GM12892 (cell line): ENCODE data around the genes IZUMO1, LHB, CGB7, LIN7B and TEAD2.

GRCh38 chr19:48617556-48618398 lies 1.2 kb downstream of the RPL18 start:
- RRBS, result no CpG with 5 or more reads among the region's 10 CpGs

GRCh38 chr19:48637751-48638574 lies 784 bp upstream of the DBP start:
- RRBS, result no CpG with 5 or more reads among the region's 37 CpGs

GRCh38 chr19:48746481-48747552 lies at the start of gene IZUMO1:
IZUMO1 (minus strand) TSS chr19:48746909.
- RRBS, result 2% methylated on average over 2 of the region's 41 CpGs

DNA sequence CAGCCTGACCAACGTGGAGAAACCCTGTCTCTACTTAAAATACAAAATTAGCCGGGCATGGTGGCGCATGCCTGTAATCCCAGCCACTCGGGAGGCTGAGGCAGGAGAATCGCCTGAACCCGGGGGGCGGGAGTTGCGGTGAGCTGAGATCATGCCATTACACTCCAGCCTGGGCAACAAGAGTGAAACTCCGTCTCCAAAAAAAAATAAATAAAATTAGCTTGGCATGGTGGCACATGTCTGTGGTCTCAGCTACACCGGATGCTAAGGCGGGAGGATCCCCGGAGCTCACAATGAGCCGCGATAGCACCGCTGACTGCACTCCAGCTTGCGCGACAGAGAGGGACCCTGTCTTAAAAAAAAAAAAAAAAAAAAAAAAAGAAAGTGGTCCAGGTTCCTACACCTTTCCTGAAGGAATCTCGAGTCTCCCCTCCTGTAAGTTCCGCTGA lies 662 bp downstream of the FUT1 start:
- RRBS, result no CpG with 5 or more reads among the region's 19 CpGs

GRCh38 chr19:48807669-48808533 lies 2.9 kb downstream of the BCAT2 start:
- RRBS, result no CpG with 5 or more reads among the region's 19 CpGs

GRCh38 chr19:48922562-48923292 lies 10.8 kb upstream of the DHDH start:
- RRBS, result no CpG with 5 or more reads among the region's 15 CpGs

DNA sequence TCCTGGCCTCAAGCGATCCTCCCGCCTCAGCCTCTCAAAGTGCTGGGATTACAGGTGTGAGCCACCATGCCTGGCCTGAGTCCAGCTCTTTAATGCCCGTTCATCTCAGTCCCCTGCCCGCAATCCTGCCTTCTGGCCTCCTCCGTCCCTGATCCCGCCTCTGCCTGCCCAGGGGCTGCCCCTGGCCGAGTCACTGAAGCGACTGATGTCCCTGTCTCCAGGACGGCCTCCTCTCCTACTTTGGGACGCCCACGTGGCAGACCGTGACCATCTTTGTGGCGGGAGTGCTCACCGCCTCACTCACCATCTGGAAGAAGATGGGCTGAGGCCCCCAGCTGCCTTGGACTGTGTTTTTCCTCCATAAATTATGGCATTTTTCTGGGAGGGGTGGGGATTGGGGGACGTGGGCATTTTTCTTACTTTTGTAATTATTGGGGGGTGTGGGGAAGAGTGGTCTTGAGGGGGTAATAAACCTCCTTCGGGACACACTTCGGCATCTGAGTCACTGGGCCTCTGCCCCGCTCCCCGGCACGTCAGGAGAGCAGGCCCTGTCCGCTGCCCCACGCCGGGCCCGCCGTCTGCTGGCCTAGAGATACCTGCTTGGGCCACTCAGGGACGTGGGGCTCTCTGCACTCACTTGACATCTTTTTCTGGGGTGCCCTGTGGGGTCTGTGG lies 3.7 kb upstream of the FTL start:
- RRBS, result 93% methylated on average over 5 of the region's 26 CpGs

DNA sequence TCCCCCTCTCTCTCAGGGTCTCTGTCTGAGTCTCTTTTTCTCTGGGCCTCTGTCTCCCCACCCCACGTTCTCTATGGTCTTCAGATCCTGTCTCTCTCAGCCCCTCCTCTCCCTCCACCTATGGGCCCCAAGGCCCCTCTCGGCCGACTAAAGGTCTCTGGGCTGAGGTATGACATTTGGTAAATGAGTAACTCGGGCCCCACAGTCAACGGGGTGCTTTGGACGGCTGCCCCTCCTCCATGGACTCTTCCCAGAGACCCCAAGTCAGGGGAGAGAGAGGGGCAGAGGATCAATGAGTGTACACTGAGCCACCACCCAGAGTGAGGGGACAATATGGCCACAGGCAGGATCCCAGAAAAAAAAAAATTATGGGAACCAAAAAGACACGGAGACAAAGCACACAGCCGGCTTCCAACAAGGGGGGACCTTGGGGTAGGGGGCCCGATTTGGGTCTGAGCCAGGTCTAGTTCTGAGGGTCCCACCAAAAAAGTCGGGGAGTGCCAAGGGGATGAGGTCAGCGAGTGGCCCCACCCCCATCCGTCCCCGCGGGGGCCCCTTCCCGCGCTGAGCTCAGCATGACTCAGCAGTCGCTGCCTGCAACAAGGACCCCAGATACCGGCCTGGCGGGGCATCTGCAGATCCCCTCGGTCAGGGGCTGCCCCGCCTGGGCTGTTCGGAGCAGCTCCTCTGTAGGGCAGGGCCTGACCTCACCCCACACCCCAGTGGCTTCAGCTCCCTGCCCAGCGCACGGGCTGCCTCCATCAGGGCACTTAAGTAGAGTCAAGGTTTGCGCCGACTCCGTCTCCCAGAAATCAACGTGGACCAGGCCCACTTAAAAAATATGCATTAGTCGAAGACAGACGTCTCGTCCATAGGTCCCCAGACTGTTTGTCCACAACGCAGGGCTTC lies 1.5 kb upstream of the FTL start:
- RRBS, result no CpG with 5 or more reads among the region's 32 CpGs

DNA sequence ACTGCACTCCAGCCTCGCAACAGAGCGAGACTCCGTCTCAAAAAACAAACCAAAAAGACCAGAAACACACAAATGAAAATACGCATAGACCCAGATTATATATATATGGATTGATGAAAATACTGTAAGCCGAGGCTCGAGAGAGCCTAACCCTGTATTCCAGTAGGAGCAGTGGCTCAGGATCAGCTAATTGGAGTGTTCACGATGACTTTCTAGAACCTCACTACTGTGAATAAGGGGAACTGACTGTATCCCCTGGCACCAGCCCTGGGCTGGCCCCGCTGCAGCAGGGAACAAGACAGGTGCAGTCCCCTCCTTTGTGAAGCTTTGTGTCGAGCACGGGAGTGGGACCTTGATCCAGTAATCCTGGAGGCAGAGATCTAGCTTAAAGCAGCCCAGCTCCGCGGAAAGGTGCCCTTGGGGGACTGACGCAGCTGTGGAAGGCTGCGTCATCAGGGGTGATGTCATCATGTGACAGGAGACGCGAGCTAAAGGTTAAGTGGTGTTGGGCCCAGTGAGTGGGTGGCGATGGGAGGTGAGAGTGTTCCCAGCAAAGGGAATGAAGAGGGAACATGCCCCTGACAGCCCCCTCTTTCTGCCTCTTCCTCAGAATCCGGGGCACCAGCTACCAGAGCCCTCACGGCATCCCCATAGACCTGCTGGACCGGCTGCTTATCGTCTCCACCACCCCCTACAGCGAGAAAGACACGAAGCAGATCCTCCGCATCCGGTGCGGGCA lies 2.8 kb downstream of the LHB start:
- RRBS, result 97% methylated on average over 8 of the region's 26 CpGs

- RRBS, result no CpG with 5 or more reads among the region's 8 CpGs
Observed at GRCh38 chr19:49016902-49017258, at the start of gene LHB. LHB (minus strand) TSS chr19:49017091.

DNA sequence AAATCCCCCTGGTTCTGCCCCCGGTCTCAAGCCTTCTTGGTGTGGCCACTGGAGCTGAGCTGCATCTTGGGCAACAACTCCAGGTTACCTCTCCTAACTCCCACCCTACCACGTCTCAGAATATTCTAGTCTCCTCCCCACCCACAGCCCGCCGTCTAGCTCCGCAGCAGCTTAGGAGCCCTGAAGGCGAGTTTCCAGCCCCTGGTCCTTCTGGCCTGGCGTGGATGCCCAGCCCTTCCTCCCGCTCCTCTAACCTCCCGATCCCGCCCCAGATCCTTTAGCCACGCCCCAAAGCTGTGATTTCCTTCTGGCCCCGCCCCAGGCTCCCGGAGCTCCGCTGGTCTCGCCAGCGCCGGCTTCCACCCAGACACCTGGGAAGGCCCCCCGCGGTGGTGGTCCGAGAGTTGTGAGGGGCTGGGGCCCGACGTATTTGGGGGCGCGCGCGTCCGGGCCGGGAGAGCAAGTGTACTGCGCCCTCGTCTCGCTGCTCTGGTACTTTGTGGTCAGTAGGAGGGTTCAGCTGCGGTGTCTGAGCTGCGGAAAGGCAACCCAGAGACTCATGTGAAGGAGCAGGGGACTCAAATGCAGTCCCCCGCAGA lies at the start of gene CGB7:
TSS of gene CGB7 (minus strand) at position 226 of the 599 bp plus-strand sequence.
- RRBS, result no CpG with 5 or more reads among the region's 34 CpGs

DNA sequence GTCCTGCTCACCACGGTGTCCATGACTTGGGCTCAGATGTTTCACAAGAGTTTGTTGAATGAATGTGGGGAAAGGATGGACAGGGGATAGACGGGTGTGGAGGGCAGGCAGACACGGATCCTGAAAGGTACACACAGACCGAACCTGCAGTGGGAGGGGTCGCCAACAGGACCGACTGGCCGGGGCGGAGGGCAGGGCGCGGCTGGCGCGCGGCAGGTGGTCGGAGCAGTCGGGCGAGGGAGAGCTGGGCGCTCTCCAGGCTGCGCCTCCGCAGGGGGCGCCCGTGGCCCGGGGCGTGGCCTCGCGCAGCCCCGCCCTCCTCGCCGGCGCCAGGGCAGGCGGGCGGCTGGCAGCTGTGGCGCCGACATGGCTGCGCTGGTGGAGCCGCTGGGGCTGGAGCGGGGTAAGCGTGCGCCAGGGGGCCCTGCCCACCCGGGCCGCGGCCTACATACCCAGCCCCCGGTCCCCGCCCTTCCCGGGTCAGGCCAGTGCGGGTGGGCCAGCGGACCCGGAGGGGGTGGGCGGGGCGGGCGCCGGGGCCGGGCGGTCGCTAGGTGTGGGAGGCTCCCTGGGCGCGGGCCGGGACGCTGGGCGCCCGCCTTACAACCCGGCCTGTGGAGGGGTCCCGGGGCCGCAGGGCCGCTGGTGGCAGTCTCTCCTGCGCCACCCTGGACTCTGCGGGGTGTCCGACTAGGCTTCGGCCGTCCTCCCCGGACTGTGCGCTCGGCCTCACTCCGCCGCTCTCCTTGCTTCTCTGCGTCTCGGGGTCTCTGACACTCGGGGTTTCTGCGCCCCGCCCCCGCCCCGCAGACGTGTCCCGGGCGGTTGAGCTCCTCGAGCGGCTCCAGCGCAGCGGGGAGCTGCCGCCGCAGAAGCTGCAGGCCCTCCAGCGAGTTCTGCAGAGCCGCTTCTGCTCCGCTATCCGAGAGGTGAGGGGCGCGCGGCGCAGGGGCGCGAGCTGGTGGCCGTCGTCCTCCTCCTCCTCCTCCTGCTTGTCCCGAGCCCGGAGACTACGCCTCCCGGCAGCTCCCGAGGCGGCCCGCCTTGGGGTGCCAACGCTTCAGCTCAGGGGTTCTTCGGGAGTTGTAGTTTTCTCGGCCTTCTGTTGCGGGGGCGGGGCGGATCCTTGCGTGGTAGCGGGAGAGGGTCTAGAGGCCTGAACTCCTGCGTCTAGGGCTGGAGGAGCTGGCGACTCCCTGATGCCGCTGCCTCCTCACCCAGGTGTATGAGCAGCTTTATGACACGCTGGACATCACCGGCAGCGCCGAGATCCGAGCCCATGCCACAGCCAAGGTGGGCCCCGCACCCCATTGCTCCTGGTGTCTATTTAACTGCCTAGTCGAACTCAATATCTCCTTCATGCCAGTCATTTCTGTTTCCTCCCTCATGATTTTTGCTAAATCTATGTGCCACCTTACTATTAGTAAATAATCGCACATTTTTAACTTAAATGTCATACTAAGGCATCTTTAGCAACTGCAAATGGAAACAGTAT lies at the start of gene LIN7B:
TSS of gene LIN7B (plus strand) at position 332 of the 1,495 bp plus-strand sequence.
- RRBS, result 2% methylated on average over 21 of the region's 128 CpGs

GRCh38 chr19:49129253-49129757 lies 10.0 kb downstream of the PPFIA3 start:
- RRBS, result no CpG with 5 or more reads among the region's 20 CpGs

DNA sequence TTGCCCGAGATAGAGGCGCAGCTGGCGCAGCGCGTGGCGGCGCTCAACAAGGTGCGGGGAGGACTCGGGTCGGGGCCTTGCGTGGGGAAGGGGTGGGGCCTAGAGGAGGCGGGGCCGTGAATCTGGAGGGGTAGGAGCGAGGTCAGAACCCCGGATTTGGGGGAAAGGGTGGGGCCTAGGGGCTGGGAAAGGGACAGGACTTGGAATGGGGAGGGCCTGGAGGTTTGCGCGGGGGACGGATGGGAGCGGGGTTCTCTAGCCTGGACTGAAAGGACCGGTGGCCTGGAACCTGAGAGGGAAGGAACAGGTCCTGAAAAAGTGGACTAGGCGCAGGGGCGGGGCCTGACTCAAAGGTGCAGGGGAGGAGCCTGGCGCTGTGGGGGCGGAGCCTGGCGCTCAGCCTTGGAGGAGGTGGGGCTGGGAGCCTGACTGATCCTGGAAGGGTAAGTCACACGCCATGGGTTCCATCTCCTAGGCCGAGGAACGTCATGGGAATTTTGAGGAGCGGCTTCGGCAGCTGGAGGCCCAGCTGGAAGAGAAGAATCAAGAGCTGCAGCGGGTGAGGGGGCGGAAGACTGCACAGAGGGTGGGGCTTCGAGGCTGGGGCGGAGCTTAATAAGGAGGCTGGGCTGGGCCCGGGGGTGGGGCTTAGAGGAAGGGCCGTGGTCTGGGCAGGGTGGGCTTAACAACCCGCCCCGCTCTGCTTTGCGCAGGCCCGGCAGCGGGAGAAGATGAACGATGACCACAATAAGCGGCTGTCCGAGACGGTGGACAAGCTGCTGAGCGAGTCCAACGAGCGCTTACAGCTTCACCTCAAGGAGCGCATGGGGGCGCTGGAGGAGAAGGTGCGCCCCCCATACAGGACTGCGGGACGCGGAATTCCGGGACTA lies 14.2 kb downstream of the PPFIA3 start:
- RRBS, result 47% methylated on average over 7 of the region's 55 CpGs

DNA sequence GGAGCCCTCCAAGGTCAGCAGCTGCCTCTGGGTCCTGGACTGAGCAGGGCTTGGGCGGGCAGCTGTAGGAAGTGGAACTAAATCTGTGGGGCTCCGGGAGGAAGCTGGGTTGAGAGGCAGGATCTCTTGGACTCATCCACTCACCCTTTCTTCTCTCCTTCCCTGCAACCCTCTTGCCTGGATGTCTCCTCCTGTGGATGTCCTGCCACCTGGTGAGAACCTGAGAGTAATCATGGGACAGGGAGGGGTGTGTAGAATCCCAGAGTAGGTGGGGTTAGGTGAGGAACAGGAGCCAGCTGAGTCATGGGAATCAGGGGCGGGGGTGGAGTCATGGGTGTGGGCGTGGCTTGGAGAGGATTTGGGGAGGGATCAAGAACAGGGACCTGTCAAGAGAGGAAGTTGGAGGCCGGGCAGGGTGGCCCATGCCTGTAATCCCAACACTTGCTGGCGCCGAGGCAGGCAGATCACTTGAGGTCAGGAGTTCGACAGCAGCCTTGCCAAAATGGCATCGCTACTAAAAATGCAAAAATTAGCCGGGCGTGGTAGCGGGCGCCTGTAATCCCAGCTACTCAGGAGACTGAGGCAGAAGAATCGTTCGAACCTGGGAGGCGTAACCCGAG lies 16.7 kb downstream of the PPFIA3 start:
- RRBS, result no CpG with 5 or more reads among the region's 17 CpGs

DNA sequence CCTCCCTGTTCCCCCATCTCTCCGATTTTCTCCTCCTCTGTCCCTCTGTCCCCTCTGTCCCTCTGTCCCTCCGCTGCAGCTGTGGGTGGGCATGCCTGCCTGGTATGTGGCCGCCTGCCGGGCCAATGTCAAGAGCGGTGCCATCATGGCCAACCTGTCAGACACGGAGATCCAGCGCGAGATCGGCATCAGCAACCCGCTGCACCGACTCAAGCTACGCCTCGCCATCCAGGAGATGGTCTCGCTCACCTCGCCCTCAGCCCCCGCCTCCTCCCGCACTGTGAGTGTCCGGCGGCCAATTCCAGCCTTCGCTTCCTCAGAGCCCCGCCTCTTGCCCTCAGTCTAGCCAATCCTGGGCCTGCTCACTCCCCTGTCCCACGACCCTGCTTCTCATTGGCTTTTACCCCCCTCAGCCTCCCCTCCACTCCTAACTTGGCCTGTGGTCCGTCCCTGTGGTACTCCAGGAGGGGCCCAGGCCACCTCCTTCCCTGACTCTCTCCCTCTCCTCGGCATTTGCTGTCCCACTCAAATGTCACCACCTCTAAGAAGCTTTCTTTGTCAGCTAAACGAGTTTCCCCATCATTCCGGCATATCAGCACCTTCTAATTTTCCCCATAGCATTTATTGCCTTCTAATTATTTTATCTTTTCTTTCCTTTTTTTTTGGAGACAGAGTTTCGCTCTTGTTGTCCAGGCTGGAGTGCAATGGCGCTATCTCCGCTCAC lies 12.3 kb downstream of the HRC start:
- RRBS, result no CpG with 5 or more reads among the region's 29 CpGs

DNA sequence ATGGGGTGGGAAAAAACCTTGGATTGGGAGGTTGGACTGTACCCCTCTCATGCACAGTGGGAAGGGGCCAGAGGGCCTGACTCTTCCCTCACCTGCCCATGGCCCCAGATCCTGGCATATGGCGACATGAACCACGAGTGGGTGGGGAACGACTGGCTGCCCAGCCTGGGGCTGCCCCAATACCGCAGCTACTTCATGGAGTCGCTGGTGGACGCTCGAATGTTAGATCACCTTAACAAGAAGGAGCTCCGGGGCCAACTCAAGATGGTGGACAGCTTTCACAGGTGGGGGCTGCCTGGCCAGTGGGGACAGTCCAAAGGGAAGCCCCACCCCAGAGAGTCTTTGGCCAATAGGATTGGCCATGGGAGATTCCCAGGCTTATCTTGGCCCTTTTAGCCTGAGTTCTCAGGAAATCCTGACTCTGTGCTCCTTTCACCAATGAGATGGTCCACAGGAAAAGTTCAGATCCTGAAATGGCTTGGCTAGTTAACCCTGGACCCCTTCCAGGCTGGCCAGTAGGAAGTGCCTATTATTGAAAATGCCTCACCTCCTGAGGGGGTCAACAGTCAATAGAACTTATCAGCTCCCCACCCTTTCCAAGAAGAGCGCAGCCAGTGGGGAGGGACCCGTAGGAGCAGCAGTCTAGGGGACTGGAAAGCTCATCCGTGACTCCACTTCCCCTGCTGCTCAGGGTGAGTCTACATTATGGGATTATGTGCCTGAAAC lies 7.1 kb downstream of the HRC start:
- RRBS, result no CpG with 5 or more reads among the region's 11 CpGs

- RRBS, result 4% methylated on average over 25 of the region's 59 CpGs
Observed at GRCh38 chr19:49150200-49150861, 4.9 kb downstream of the HRC start.

DNA sequence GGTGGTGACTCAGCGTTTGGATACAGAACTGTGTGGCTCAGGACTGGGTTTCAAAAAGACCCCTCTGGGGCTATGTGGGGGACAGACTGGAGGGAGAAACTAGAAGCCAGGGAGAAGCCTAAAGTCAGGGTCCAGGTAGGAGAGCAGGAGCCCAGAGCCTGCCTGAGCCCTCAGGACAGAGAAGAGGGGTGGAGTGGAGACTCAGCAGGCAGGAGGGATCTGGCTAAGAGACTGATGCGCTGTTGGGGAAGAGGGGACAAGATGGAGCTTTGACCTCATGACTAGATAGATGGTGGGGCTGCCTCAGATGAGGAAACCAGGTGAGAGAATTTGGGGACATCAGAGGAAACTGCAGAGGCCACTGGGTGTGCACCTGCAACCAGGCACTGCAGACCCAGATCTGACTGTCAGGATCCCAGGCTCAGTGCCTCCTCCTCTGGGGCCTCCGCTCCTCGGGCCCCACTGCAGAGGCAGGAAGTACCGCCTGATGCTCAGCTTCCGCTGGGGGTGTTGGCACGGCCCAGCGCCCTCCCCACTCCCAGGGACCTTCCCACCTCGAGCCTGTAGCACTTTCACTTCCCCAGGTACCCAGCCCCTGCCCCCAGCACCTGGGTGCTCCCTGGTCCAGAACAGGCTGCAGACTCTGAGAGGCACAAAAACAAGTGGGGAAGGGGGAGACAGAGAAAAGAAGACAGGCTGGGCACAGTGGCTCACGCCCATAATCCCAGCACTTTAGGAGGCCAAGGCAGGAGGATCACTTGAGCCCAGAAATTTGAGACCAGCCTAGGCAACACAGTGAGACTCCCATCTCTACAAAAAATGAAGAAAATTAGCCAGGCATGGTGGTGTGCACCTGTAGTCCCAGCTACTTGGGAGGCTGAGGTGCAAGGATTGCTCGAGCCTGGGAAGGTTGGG lies 1.4 kb upstream of the CD37 start:
- RRBS, result no CpG with 5 or more reads among the region's 11 CpGs

DNA sequence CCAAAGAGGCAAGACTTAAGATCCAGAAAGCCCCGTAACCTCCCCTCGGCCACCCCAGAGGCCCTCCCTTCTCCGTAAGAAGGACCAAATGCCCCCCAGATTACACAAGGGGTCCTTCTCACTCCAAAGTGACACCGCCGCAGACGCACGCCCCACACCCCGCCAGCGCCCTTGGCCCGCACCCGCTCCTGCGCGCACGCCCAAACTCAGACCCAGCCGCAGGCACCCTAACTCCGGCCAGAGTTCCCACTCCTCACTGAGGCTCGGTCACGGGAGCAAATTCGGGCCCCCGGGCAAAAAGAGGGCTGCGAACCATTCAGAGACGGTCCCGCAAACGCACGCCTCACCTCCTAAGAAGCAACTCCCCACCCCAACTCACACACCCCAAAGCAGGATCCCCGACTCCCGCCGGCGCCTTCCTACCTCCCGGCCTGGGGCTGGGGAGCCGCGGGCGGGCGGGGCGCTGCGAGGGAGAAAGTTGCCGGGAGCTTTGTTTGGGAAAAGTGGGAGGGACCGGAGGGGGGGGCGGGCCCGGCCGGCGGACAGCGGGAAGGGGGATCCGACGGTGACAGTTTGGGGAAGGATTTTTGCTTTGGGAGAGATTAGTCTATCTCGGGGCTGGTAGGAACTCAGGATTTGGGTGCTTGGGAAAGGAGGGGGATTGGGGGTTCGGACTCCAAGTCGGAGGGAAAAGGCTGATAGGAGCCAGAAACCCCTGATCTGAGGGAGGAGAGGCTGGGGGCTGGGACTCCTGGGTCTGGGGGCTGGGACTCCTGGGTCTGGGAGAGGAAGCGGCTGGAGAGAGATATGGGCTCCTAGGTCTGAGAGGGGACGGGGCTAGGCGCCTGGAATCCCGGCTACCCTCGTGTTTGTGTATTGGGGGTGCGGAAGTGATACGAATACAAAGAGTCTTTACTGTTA lies at the start of gene TEAD2:
TSS of gene TEAD2 (minus strand) at position 467 of the 921 bp plus-strand sequence.
- RRBS, result 3% methylated on average over 13 of the region's 55 CpGs